ENCODE data around the genes NXPE4, CADM1 and PAFAH1B2.

- PRO-cap, result no peak
- RAMPAGE, long total RNA, result no peak
- RRBS, result no CpG with 5 or more reads among the region's 5 CpGs
These were observed 23.8 kb downstream of the NNMT start for GRCh38 chr11:114319956-114320390.

- PRO-cap, result no peak
- RAMPAGE, long total RNA, result no peak
- RRBS, result no CpG with 5 or more reads among the region's 5 CpGs
These were observed 25.7 kb downstream of the NNMT start for GRCh38 chr11:114321841-114322436.

DNA sequence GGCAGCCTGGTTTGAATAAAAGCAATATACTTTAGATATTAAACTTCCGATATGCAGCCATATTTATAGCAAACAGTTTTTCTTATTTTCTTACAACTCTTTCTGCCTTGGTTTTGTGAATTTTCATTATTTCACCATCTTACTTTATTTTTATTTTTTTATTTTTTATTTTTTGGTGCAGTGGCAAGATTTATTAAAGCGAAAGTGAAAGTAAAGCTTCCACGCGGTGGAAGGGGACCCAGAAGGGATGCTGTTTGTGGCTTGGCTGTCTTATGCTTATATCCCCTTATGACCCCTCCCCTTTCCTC, 50.3 kb downstream of the NNMT start:
- PRO-cap, result no peak
- RAMPAGE, long total RNA, result no peak
- RRBS, result no CpG with 5 or more reads among the region's 4 CpGs

DNA sequence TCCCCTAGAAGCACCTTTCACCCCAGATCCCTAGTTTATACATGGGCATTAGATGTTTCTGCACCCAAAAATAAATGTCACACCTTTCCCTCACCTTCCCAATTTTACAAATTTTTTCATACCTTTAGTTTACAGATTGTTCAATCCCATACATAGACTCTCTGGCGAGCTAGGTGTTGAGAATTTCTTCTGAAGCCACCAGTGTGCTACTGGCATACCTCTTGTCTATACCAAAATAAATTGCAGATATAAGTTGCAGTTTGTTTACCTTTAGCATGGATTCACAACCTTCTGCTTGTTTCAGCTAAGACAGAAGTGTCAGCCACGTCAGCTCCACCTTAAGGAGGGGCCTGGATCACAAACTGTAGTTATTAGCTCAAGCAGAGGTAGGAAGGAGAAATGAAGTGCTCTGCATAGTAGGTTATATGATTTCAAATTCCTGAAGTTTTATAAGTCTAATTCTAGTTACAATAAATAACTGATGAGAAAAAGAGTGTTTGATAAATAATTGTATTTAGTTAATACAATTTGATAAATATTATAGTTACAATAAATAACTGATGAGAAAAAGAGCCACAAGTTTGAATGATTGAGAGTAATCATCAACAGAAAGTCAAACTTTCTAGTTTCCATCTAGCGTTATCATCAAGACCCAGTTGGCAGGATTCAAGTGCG, at the start of gene NXPE4:
Gene NXPE4, minus strand, starts transcription at position 317 of the 675 bp plus-strand sequence.
- PRO-cap, result no peak
- RAMPAGE, long total RNA, result no peak
- RRBS, result no CpG with 5 or more reads among the region's 4 CpGs

DNA sequence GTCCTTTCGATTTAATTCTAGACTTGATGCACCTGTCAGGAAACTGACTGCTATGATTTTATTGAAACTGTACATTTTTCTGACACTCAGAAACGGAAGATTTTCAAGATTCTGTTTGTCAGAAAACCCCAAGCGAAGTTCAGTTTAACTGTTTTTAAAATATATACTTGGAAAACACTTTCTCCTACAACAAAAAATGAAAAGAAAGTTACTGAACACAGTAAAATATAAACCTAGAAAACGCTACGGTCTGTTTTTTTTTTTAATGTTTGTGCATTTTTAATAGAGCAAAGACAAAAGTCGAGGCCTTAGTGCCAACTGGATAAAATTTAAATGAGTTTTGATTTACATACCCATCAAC, 81.5 kb downstream of the CADM1 start:
- PRO-cap, result no peak
- RAMPAGE, long total RNA, result no peak
- RRBS, result no CpG with 5 or more reads among the region's 6 CpGs

GRCh38 chr11:115471363-115471732, 32.9 kb downstream of the CADM1 start:
- PRO-cap, result no peak
- RAMPAGE, long total RNA, result no peak
- RRBS, result no CpG with 5 or more reads among the region's 3 CpGs

DNA sequence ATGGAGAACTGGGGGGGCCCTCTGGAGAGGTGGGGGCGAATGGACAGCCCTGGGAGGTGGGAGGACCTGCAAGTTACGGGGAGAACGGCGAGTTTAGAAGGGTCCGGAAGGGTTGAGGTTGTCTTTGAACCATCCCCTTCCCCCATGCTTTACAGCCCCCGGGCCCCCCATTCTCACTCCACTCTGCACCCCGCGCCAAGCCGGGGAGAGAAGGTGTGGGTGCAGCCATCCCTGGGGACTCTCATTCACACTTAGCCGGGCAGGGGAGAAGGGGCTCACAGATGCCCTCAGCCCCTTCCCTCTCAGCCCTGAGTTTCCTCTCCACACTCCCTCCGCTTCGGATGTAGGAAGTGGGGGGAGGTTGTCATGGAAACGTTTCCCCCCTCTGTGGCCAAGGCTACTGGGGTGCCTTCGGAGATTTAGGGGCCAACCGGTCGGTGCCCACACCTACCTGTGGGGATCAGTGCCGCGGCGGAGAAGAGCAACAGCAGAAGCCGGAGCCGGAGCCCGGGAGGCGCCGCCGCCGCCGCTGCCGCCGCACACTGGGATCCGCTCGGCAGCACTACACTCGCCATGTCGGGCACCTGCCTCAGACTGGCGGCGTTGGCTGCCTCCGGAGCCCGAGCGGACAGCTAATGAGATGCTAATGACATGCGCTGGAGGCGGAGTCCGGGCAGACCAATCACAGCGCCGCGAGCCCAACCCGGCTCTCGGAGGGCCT, at the start of gene CADM1:
Gene CADM1, minus strand, starts transcription at position 596 of the 721 bp plus-strand sequence.
- PRO-cap, result unidirectional peak, minus-strand start at position 596 of the sequence; bidirectional peak, plus-strand start outside the sequence, minus-strand start at position 596 of the sequence
- RAMPAGE, long total RNA, result start-site peak on the minus strand centred at position 594 of the sequence, 12 bp wide, 250 and 605 reads in 2 replicates
- RRBS, result 2% methylated on average over 27 of the region's 46 CpGs

DNA sequence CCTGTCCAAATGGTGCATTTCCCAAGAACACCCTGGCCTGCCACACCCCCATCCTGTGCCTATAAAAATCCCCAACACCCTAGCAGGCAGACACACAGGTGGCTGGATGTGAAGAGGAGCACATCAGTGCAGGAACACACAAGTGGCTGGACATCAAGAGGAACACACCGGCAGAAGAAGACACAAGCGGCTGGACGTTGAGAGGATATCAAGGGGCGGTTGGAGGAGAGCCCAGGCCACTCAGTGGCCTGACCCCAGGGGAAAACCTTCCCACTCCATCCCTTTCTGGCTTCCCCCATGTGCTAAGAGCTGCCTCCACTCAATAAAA, 625.1 kb downstream of the BUD13 start:
- PRO-cap, result no peak
- RAMPAGE, long total RNA, result no peak
- RRBS, result no CpG with 5 or more reads among the region's 4 CpGs

- PRO-cap, result no peak
- RAMPAGE, long total RNA, result no peak
- RRBS, result no CpG with 5 or more reads among the region's 23 CpGs
These were observed 2.2 kb downstream of the APOA1 start for GRCh38 chr11:116835103-116835691.

DNA sequence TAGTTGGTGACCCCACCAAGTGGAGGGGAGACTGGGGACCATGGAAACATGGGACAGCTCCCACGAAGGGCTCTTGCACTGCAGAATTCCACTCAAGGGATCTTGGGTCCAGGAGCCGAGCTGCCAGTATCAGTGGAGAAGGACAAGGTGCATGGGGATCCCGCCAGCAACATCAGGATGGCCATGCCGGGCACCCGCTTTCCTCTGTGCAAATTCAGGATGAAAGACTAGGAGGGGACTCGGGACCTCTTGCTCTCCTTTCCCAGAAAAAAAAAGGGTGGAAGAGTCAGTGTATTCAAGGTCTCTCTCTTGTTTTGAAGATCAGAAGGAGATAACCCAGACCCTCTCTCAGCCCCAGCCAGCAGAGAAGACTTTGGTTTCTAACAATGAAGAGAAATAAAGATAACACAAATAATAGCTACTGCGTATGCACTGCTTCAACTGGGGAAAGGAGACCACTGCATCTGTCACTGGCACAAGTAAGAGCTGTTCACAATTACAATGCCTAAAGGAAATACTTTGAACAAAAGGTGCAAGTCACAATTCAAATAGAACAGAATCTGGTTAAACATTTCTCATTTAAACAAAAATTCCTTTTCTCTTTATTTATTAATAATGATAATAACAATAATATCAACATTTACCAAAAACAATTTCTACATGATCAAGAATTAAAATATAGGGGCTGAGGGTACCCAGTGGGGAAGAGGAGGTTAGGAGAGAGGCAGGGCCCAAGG, 6.5 kb upstream of the APOA1 start:
- PRO-cap, result no peak
- RAMPAGE, long total RNA, result no peak
- RRBS, result no CpG with 5 or more reads among the region's 7 CpGs

DNA sequence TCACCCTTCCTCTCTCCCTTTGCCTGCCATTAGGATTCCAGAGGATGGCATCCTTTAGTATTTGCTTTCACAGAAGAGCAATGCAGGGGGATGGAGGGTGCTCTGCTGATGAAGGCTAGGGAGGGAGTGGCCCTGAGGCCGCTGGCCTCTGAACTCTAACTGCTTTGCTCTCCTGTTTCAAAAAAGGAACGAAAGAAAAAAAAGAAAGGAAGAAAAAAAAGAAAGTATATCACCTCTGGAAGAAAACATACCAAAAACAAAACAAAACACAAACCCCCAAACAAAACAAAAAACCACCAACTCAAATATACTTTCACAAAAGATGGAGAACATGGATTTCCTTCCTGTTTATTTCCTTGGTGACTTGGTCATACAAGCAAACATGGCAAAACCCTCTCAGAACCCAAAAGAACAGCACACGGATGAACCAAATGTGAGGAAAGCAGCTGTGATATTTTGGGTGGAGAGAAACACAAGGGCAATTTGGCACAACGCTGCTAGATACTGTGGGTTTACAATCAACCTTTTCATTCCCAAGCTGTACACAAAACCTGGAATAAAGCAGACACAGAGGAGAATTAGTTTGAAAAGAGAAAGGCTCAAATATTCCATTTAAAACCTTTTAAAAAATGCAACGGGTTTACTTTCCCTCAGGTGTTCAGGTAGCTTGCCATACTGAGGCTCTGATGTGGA, 7.8 kb upstream of the APOA1 start:
- PRO-cap, result no peak
- RAMPAGE, long total RNA, result no peak
- RRBS, result no CpG with 5 or more reads among the region's 5 CpGs

GRCh38 chr11:116849931-116850874, 12.8 kb upstream of the APOA1 start:
- PRO-cap, result no peak
- RAMPAGE, long total RNA, result no peak
- RRBS, result no CpG with 5 or more reads among the region's 6 CpGs

DNA sequence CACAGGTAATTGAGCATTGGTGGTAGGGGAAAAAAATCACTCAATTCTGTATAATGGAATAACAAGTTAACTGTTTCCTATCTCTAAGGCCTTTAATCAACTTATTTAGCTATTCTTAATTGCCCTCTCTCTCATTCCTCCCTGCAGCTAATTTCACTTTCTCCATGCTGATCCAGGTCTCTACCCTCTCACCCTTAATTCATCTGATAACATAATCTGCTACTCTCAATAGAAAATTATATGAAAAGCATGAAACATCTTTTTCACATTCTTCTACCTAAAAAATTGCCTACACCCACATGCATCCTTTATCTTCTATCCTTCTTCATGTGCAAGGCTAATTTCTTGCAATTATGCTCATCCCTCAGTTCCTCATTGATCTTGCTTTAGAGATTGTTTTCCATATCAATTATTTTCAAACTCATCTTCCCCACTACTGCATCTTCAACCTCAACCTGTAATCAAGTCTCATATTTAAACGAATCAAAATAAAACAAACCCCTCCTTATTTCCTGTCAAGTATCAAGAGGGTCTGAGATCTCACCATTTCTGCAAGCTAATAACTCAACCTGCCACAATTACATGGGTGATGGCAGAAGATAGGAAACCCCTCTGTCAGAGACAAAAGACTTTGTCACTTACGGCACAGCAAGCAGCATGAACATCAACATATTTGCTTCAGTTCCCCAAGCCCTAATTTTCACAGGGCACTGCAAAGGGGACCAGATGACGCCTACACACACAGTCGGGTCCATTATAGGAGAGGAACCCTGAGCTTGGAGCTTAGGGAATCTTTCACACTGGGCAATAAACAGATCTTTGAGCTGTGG, 108.5 kb upstream of the APOA1 start:
- PRO-cap, result no peak
- RAMPAGE, long total RNA, result no peak
- RRBS, result no CpG with 5 or more reads among the region's 4 CpGs

DNA sequence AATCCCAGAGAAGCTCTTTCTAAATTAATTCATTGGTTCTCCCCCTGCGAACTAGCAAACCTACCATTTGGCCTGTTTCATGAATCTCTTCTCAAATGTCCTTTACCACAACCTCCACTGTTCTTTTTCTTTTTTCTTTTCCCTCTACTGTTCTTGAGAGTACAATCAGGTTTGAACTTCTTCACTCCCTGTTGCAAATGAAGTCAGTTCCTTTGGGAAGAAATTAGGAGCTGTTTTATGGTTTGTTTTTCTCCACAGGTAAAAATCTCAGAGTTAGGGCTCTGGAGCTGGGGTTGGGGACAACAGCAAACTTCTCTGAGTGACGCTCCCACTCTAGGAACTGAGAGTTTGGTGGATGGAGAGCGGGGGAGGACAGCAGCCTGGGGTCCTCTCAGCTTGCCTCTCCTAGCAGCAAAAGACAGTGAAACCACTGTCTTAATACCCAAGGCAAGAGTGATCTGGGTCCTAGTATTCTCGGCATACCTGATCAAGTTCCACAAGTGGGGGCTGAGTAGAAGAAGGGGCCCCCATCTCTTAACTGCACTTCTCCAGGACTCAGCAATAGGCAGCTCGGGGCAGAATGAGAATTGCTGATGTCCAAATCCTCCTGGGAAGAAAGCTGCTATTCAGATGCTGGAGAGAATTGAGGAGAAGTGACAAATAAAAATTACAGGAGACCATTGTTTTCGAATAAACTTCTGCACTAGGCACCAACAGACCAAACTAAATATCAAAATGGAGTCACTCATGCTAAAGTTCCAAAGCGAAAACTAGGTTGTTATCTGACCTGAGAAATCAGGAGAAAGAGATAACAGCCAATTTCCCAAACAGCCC, 112.4 kb upstream of the APOA1 start:
- PRO-cap, result no peak
- RAMPAGE, long total RNA, result no peak
- RRBS, result no CpG with 5 or more reads among the region's 7 CpGs

- PRO-cap, result no peak
- RAMPAGE, long total RNA, result no peak
- RRBS, result no CpG with 5 or more reads among the region's 1 CpG
These were observed 119.3 kb upstream of the APOA1 start for GRCh38 chr11:116956816-116957101.

DNA sequence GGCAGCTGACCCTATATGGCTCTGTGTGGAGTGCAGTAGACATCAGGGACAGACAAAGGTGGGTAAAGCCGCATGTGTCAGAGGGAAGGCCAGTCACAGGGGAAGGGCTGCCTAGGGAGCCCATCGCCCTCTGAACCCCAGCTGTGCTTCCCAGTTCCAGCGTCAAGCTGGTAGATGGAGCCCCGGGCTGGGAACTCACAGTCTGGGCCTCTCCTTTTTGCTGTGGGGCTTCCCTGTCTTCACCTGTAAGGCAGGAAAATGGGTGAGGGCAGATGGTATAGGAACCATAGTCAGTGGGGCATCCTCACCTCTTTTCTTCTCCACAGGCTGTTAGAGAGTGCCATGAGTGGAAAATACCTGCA, 6.6 kb upstream of the PAFAH1B2 start:
- PRO-cap, result no peak
- RAMPAGE, long total RNA, result no peak
- RRBS, result no CpG with 5 or more reads among the region's 4 CpGs

- PRO-cap, result bidirectional peak, plus-strand start at chr11:117144291, minus-strand start at chr11:117144206
- RAMPAGE, long total RNA, result start-site peak on the plus strand at chr11:117144299-117144335, 237 and 79 reads in 2 replicates
- RRBS, result 2% methylated on average over 38 of the region's 96 CpGs
These were observed at the start of gene PAFAH1B2 for GRCh38 chr11:117143762-117145022. Gene PAFAH1B2 (plus strand): TSS chr11:117144287.

GRCh38 chr11:117170182-117170977, 8.2 kb upstream of the SIDT2 start:
- PRO-cap, result no peak
- RAMPAGE, long total RNA, result no peak
- RRBS, result no CpG with 5 or more reads among the region's 10 CpGs

DNA sequence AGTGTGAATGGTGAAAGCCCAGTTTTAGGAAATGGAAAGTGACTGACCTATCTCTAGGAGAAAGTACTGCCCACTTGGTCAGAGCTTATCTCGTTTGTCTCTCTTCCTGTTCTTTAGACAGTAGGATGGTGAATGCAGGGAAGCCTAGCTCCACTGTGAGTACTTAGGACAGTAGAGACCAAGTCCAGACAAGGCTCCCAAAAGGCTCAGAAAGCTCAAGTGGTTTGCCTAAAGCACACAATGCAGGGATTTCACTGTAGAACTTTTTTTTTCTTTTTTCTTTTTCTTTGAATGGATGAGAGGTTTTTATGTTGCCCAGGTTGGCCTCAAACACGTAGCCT, 5.3 kb upstream of the SIDT2 start:
- PRO-cap, result no peak
- RAMPAGE, long total RNA, result no peak
- RRBS, result no CpG with 5 or more reads among the region's 2 CpGs

GRCh38 chr11:117179997-117180488, 1.5 kb downstream of the SIDT2 start:
- PRO-cap, result no peak
- RAMPAGE, long total RNA, result no peak
- RRBS, result no CpG with 5 or more reads among the region's 5 CpGs

All from lung (tissue), 4 donors.